Measurements from ENCODE around the gene TGIF1.

DNA sequence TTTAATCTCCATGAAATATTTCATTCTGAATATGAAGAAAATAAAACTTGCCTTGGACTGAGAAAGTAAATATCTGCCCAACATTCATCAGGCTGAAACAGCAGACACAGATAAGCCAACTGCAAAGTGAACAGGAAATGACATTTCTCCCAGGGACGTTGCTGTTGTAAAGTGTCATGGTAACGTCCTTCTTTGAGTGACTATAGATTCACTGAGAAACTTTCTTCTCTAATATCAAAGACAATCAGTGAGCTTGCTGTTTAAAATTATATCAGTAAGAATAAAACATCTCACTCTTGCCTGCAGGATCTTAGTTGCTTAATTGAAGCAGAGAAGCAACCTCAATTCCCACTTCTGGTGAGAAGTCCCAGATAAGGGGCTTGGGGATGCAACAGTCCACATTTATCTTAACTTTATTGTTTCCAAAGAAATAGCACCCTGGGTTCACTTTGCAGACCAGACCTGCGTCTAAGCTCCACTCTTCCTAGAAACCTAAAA, 6.2 kb downstream of the MYOM1 start:
- PRO-cap, result no peak

GRCh38 chr18:3230980-3231566, 11.3 kb upstream of the MYOM1 start:
- PRO-cap, result no peak

DNA sequence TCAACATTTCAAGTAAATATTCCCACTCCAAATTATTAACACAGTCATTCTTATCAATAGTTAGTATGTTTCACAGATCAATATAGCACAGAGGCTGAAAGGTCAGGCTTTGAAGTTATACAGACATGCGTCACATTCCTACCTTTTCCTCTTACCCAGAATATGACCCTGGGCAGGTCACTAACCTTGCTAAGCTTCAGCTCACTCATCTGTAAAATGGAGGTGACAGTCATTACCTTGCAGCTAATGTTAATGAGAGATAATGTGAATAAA, 13.8 kb upstream of the MYL12A start:
- PRO-cap, result no peak

DNA sequence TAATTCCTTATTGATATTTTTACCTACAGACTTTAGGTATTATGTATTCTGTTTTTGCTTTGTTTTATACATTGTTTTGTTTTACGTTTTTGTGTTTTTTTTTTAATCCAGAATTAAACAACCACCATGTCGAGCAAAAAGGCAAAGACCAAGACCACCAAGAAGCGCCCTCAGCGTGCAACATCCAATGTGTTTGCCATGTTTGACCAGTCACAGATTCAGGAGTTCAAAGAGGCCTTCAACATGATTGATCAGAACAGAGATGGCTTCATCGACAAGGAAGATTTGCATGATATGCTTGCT, 10.8 kb downstream of the MYL12B start:
- PRO-cap, result no peak

DNA sequence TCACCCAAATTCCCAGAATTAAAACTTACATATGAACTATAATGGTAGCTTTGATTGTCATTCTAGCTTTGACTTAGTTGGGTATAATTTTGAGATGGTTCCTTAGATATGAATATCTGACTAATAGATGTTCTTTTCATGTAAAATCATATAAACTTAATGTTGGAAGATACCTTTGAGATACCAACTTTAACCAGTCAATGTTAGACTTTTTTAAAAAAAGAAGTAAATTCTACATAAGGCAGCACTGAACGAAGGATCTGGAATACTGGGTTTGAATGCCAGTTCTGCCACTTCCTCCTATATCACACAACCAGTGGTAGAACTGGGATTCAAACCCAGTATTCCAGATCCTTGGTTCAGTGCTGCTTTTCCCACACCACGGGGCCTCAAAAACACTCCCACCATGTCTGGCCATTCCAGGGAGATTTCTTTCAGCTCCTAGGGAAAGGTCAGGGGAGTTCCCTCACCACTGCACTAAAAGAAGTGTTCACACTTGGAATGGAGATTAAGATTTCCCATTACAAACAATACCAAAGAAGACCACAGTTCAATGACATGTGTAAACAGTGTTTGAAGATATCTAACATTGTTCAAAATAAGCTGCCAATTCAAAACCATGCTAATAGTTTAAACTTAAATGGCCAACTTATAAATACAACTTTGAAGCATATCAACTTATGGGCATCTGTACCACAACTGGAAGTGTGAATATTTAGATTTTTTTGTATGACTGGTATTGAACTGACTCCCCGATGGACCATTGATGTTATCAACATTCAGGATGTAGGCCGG, 14.2 kb downstream of the MYL12B start:
- PRO-cap, result no peak

DNA sequence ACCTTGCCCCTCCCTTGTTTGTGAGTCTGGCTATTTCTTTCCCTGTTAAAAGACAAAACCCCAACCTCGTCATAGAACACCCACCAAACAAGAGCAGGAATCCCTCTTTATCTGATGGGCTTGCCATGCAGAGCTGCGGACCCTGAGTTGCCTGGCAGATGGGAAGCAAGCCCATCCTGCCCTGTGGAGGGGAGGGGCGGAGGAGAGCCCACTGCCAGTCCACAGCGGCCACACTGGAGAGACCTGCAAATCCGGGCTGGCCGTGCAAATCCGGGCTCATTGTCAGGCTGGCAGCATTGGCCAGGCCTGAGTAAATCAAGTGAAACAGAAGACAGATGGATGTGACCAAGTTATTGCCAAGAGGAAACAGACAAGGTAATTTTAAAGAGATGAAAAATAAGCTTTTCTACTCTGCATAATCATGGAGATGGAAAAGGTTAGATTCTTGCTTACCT, 22.0 kb downstream of the MYL12B start:
- PRO-cap, result no peak

GRCh38 chr18:3389047-3389313, 61.0 kb upstream of the TGIF1 start:
- PRO-cap, result no peak

DNA sequence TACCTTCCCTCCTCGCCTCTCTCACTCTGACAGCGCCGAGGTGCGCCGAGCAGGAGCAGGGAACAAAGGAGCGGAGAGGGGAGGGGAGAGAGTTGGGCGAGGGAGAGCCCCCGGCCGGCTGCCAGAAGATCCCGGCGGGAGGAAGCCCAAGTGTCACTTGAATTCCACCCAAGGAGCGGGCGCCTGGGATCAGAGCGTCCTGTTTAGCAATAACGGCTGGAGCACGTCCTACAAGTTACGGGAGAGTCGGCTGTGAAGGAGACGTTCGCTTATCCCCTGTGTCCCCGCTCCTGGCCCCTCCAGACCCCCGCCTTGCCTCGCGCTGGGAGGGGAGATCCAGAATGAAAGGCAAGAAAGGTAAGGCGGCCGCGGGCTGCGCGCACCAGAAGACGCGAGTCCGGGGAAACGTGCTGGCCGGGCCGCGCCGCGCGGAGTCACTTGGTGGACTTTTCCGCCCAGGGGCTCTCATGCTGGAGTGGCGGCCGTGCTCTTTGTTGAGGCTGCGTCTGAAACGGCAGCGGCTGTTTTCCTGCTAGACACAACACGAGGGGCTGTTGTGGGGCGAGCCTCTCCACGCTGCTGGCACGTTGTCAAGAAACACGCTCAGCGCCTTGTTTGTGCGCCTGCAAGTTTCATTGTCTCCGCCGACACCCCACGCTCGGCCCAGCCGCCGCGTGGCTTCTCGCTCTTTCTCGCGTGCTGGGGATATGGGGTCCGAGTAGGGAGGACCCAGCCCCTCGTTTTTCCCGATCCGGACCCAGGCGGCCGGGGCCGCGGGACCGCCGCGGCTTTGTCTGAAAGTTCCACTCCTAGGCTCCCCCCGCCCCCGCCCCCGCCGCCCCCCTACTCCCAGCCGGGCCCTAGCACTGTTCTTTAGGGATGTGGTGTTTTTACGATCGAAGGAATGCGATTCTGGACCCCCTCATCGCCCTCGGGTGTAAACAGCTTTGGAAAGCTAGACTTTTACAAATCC, at the start of gene TGIF1:
Gene TGIF1 (plus strand): TSS at position 24 of the 973 bp plus-strand sequence.
- PRO-cap, result bidirectional peak, plus-strand start at position 29 of the sequence, minus-strand start outside the sequence; bidirectional peak, plus-strand start at position 385 of the sequence, minus-strand start at position 399 of the sequence; bidirectional peak, plus-strand start at position 635 of the sequence, minus-strand start at position 508 of the sequence

DNA sequence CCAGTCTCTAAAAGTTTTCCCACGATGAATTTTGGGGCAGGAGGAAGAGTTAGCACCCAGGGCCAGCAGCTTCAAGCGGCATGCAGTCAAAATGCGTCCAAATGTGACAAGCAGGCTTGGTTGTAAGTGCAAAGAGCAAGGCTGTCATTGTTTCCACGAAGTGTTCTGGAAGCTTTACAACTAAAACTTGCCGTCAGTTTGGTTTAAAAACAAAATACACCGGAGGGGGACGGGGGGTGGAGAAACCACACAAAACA, 1.1 kb downstream of the TGIF1 start:
- PRO-cap, result no peak

- PRO-cap, result no peak
Measured at GRCh38 chr18:3455678-3456645, 6.0 kb downstream of the TGIF1 start.

- PRO-cap, result no peak
Measured at GRCh38 chr18:3498553-3499623, 48.9 kb downstream of the TGIF1 start.

DNA sequence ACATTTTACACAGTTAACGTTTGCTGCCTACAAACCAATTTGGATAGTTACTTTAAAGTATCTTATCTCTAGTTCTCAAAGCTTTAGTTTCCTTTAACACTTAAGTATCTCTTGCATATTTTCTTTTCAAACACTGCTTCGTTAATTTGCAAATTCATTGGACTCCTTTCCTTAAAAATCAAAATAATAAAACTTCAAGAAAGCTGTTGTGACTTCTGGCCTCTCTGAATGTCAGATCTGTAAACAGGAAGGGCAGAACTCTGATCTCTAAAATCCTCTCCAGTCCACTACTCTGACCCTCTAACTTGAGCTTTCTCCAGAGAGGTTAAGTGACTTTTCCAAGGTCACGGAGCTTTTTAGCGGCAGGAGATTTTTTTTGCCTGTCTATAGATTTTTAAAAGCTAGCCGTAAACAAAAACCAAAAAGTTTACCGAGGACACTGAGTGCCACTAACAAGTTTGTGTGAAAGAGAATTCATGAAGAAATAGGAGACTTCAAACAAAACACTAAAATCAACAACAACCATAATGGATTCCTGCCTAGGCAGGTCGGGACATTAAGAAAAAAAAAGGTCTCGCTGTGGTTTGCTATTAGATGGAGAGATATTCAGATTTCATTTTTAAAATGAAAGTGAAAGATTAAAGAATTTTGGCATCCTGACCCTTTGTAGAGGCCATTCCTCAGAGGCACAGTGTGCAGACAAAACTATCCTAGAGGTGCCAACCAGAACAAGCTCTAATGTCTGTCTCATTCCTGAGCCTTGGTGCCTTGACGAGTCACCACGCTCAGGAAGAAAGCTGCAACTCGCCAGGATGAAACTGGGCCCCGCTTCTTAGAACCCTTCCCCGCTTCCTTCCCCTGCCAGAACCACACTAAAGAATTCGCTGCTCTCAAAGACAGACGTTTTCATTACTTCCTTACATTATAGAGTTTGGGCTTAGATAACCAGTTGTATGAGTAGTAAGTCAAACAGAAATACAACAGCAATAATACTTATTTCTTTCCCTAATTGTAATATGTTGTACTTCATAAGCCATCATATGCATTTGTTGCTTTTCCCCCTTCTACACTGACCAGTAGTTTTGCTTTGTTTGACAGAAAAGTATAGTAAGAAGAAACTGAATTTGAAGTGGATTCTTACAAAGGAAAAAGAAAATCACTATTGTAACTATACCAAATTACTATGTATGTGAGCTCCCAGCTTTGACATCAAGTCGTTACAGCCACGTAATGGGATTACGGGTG, 155.9 kb downstream of the TGIF1 start:
- PRO-cap, result unidirectional peak, minus-strand start at position 806 of the sequence

- PRO-cap, result no peak
Measured at GRCh38 chr18:4125039-4125638, 330.0 kb downstream of the DLGAP1 start.

DNA sequence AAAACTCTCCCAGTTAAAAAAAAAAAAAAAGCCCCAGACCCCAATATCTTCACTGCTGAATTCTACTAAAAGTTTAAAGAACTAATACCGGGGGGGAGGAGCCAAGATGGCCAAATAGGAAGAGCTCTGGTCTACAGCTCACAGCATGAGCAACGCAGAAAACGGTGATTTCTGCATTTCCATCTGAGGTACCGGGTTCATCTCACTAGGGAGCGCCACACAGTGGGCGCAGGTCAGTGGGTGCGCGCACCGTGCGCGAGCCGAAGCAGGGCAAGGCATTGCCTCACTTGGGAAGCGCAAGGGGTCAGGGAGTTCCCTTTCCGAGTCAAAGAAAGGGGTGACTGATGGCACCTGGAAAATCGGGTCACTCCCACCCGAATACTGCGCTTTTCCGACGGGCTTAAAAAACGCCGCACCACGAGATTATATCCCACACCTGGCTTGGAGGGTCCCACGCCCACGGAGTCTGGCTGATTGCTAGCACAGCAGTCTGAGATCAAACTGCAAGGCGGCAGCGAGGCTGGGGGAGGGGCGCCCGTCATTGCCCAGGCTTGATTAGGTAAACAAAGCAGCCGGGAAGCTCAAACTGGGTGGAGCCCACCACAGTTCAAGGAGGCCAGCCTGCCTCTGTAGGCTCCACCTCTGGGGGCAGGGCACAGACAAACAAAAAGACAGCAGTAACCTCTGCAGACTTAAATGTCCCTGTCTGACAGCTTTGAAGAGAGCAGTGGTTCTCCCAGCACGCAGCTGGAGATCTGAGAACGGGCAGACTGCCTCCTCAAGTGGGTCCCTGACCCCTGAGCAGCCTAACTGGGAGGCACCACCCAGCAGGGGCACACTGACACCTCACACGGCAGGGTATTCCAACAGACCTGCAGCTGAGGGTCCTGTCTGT, 192.8 kb downstream of the AKAIN1 start:
- PRO-cap, result no peak

DNA sequence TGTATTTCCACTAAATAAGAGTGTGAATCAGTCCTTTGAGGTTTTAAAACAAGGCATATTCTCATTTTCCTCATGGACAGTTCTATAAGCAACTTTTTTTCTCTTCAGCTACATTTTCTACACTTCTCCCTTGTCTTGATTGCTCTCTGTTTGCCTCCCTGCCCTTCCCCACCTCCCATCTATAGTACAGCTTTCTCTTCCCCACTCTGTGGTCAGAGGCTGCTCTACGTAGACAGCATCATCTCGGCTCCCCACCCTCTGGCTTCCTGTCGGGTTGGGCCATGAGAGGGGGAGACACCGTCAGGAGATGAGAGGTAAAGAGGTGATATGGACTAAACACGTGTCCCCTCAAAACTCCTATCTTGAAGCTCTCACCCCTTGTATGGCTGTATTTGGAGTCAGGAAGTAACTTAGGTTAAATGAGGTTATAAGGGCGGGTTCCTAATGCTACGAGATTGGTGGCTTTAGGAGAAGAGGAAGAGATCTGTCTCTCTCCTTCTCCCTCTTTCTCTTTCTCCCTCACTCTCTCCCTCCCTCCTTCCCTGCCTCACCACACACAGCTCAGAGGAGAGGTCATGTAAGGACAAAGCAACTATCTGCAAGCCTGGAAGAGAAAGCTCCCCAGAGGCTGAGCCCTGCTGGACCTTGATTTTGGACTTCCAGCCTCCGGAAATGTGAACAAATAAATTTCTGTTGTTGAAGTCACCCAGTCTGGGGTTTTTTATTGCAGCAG, 138.2 kb downstream of the AKAIN1 start:
- PRO-cap, result no peak

DNA sequence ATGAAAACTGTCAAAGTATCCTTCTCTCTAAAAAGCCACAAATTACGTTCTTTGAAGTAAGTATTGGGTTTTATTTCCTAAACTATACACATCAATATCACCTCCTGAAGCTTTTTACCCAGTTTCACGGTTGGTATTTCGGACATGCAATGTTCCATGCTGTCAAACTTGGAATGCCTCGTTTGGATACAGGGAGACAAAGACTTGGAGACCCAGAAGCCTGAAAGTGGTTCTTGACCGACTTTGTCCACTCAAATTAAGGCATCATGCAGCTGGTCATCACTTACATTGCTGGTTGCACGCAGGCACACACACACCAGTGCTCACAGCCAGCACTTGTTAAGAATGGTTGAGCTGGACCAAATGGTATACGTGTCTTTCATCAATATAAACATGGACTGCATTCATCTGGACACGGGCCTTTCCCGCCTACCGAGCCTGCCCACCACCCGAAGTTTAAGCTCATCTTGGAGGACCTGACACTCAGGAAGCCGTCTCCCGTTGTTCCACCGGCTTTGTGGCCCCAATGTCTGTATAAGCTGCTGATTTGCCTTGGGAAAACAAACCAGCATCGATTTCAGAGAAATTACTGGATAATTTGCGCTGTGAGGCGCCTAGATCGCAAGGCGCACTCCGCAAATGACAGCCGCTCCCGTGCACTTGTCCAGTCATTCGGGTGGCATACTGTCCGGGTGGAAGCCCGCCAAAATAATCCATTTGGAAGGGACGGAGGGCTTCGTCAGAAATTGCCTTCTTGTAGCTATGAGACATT, 40.0 kb upstream of the AKAIN1 start:
- PRO-cap, result no peak

GRCh38 chr18:5238242-5238981, 41.4 kb upstream of the AKAIN1 start:
- PRO-cap, result no peak

DNA sequence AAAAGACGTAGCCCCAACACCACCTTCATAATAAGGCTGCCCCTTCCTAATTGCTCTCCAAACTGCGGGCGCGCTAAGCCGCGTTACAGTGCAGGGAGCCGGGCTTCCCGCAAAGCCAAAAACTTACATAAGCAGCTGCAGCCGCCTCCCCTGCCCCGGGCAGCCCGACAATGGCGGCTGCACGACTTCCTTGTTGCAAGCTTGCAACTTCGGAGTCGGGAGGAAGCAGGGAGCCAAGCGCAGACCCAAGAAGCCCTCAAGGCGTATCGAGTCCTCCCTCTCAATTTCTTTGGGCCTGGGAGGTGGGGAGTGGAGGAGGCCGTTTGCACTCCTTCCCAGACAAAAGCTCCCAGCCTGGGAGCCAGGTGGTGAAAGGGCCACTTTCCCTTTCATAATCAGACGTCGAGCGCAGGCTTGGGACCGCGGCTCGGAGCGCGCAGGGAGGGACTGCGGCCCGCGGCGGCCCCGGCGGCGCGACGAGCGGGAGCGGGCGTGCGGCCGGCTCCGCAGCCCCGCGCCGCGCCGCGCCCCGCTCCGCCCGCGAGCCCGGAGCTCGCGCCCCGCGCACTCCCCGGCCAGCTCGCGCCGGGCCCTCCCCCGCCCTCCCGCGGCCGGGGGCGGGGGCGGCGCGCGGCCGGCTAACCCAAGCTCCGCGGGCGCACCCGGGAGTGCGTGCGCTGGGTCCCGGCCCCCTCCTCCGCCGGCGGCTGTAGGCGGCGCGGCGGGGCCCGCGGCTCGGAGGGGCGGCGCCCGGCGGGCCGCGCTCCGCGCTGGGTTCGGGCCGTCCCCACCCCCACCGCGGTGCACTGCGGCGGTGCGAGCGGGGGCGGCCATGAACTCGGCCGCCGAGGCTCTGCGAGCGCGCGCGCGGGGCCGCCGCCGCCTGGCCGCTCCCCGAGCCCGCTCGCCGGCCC, 595 bp downstream of the ZBTB14 start:
- PRO-cap, result bidirectional peak, plus-strand start at position 212 of the sequence, minus-strand start at position 172 of the sequence; bidirectional peak, plus-strand start at position 667 of the sequence, minus-strand start at position 548 of the sequence

DNA sequence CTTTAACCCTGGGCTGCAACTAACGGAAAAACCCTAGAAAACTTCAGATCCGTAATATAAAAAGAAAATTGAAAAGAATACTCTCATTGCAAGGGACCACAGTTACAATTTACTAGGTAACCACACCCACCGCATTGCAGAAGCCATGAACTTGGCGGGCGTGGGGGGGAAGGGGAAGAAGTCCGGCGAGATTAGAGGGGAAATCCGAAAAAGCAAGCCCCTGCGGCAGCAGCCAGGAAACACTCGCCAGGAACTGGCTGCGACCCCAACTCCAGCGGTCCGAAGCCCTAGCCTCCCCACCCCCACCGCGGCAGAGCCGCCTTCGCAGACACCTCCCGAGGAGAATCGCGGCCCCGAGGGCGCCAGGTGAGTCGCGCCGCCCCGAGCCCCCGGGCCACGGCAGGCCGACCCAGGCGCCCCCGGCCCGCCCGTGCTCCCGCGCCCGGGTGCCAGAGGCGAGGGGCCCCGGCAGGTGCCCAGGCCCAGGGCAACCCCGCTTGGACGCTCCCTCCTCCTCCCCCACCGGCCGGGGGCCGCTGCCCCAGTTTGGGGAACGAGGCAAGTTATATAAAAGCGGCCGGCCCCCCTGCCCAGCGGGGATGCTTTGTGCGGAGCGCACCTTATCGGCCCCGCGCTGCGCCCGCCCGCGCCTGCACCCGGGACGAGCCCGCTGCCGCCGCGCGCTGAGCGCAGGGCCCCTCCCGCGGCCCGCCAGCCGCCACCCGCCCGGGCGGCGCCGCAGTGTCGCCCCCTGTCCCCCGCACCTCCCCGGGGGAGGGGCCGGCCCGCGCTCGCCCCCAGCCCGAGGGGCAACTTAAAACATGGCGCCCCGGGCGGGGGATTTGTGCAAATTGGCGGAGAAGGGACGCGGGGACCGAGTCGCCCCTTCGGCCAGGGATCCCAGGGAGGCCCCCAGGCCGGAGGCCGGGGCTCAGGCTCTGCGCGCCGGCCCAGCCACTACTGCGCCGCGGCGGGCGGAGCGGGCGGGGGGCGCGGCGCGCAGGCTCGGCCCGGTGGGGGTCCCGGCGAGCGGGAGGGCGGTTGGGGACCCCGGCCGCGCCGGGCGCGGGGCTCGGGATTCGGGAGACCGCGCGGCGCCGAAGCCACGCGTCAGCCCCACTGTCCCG, 740 bp downstream of the EPB41L3 start:
- PRO-cap, result unidirectional peak, plus-strand start at position 341 of the sequence

DNA sequence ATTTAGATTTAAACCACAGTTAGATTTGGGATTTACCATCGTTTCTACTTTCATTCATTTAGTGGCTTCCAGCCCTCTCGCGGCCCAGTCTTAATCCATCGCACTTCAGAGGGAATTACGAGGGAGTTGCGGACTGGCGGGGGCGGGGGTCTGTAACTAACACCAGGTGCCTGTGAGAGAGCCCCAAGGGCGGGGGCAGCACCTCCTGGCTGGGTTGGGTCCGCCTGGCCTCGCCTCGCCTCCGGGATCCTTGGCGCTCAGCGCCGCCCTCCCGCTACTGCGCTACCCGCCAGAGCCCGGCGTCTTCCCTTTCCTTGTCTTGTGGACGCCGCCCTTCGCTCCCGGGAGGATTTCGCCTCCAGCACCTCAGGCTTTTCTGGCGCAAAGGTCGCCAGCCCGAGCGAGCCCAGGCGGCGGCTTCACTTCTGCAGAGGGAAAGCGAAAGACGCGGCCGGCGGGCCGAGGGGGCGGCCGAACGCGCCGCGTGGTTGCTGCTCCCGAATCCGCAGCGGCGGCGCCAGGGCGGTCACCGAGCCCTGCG, 84.5 kb upstream of the EPB41L3 start:
- PRO-cap, result no peak

Data from bronchial lymph node (tissue), 1 donor.